Bronchus fibroblast of lung (primary cell): ENCODE data around the genes ZNF492, RPSA2, ZNF726, VSTM2B and PLEKHF1.

DNA sequence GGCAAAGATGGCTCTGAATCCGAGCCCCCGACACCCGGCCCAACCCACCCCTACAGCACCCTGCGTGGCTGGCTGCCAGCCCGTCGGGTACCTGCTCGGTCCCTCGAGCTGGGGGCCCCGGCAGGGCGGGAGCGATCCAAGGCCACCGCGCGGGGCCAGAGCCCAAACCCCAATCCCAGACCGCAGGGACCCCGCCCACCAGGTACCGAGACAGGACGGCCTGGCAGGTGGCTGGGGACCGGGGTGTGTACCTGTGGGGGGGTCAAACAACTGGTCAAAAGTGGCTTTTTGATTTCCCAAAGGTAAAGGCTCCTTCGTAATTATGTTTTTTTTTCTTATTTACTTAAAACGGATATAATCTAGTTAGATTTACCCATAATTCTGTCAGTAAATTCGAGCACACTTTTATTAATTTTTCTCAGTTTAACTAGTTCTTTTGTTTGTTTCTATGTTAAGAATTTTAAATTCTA is 6.4 kb upstream of the ZNF98 start:
- RAMPAGE, long total RNA = no peak

DNA sequence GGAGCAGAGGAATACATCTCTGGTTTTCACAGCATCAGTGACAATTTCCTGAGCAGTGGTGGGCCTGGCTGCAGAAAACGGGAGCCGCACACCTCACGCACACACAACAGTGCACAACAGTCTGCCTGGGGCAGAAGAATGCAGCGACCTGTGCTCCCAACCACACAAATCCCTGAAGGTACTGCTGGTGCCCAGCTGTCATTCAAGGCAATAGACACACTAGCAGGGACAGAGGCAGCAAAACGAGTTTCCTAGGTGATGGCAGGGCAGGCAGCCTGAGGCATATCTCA is 85.8 kb upstream of the ZNF492 start:
- RAMPAGE, long total RNA = no peak

DNA sequence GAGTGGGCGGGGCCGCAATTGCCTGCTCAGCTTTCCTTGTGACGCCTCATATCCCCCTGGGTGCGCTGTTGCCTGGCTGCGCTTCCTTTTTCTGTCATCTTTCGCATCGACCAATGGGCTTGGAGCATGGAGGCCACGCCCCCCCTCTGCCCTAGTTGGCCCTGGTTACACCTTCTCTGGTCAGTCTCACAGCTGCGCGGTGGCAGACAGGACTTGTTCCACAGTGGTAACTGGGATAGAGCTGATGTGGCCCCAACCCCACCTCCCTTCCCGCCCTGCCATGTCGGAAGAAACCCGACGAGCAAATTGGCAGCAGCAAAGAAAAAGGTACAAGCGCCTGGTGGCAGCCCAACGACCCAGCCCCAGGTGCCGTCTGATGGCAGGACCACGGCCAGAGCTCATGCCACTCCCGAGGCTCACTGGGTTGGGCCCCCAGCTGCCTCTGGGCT is 38.0 kb upstream of the ZNF492 start:
- RAMPAGE, long total RNA = no peak

DNA sequence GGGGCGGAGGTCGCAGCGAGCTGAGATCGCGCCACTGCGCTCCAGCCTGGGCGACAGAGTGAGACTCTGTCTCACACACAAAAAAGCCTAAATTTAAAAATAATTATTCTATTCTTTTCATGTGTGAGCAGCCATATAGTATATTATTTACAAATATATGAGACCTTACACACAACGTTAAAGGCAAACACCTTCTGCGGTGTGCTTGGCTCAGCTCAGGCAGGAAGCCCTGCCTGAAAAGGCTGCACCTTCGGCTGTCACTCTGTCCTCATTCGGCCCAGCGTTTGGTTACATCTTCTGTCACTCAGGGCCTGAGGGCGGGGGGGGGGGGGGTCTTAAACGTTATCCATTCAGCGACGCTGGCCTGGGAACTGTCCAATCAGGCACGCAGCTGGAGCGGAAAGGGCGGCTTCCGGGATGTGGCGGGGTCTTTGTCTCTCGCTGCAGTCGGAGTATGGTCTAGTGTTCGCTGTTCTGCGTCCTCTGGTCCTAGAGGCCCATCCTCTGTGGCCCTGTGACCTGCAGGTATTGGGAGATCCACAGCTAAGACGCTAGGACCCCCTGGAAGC is at the start of gene ZNF492:
TSS of gene ZNF492 (plus strand) at position 428 of the 569 bp plus-strand sequence.
- RAMPAGE, long total RNA = no peak

DNA sequence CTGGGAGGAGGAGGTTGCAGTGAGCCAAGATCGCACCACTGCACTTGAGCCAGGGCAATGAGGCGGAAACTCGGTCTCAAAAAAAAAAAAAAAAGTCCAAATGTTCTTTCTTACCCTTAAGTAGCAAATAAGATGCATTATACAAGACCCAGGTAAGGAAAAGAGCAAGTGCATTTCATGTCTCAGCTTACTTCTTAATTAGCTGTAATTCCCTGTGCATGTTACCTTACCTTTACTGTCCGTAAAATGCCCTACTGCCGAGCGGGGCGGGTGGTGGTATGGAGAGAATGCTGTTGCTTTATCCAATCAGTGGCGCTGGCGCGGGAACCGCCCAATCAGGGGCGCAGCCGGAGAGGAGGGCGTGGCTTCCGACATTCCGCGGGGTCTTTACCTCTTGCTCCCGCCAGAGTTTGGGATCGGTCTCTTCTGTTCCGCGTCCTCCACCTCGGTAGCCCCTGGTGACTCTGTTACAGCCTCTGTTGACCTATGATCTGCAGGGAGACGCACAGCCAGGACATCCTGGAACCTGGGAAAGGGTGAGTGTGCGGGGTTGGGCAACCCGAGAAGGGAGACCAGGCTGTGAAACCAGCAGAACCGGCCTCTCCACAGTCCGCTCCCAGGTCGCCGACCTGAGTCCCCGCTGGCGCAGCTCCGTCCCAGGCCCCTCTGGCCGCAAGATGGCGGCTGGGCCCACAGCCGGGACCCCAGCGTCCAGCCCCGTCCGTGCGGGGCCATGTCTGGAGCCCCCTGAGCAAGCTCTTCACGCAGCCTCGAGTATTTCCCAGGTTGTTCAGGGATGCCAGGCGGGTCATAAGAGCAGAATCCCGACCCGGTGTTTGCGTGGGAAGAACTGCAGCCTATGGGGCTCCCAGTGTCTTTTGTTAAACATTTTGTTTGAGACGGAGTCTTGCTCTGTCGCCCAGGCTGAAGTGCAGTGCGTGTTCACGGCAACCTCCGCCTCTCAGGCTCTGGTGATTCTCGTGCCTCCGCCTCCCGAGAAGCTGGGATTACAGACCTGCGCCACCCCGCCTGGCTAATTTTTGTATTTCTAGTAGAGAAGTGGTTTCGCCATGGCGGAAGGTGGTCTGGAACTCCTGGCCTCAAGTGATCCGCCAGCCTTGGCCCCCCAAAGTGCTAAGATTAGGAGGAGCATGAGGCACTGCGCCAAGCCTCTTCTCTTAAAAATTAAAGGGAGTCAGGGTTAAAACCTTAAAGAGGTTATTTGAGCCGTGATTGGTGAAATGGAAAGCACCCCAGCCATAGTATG is at the start of gene RPSA2:
TSS of gene RPSA2 (plus strand) at position 406 of the 1,267 bp plus-strand sequence.
- RAMPAGE, long total RNA = no peak

- RAMPAGE, long total RNA = no peak
These were observed 32.1 kb upstream of the ZNF726 start for GRCh38 chr19:23882443-23883081.

GRCh38 chr19:23914551-23915616 is at the start of gene ZNF726:
TSS of gene ZNF726 (plus strand) at chr19:23914886.
- RAMPAGE, long total RNA = no peak

- RAMPAGE, long total RNA = no peak
These were observed 606.1 kb downstream of the UQCRFS1 start for GRCh38 chr19:28606529-28607663.

DNA sequence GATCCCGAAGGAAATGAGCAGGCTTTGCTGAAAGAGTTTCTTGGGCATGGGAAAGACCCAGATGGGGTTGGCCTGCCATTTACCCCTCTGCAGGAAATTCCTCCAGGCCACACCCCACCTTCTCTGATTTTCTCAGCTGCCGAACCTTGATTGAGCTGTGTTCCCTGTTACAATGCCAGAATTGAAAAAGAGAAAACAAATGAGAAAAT is 575.7 kb downstream of the UQCRFS1 start:
- RAMPAGE, long total RNA = no peak

DNA sequence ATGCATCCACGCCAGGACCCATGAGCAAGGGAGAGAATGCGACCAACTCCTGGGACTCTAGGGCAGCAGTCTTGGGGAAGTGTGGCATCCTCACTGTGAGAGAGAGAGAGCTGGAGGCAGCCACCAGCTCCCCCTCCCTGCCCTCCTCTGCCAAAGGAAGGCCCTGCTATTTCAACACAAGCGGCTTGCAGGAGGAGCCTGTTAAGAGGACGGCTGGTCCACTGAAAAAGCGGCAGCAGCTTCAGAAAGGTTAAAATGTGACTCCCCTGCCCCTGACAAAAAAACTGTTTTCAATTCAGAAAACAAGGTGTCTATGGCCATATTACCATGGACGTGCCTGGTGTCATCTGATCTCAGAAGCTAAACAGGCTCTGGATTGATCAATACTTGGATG is 211.6 kb downstream of the UQCRFS1 start:
- RAMPAGE, long total RNA = no peak

DNA sequence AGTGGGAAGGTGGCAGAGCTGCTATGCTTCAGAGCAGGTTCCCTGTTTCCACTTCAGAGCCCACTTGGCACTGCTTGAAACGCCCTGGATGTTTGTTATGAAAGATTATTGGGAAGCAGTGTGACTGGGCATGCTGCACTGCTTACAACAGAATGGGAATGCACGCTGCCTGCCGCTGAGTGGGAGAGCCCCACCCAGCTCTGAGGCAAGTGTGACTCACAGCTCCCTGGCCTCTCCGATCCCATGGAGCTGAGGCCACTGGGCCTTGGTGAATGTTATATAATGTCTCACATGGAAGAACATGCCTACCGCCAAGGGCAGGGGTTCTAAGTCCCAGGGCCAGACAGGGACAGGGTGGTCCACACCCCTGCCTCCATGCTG is 113.7 kb downstream of the UQCRFS1 start:
- RAMPAGE, long total RNA = no peak

- RAMPAGE, long total RNA = no peak
These were observed 912 bp downstream of the UQCRFS1 start for GRCh38 chr19:29211589-29212889.

DNA sequence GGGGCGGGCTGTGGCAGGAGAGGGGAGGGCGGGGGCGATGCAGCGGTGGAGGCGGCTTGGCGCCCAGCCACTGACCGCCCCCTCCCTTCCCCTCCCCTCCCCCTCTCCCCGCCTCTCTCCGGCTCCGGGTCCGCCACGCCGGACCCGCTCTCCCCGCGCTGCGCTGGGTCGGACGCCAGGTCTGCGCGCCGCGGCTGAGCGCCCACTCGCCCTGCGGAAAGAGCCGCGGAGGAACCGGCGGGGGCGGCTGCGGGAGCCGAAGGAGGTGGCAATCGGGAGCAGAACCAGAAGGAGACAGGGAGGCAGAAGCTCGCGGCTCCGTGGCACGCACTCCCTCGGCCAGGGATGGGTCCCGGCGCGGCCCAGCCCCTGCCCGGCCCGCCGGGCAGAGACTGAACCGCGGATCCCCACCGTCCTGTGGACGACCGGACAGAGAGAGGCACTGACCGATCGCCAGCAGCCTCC is at the start of gene VSTM2B:
TSS of gene VSTM2B (plus strand) at position 111 of the 465 bp plus-strand sequence.
- RAMPAGE, long total RNA = no peak

GRCh38 chr19:29587792-29588184 is 18.3 kb upstream of the POP4 start:
- RAMPAGE, long total RNA = no peak

GRCh38 chr19:29606444-29606889 is 384 bp downstream of the POP4 start:
- RAMPAGE, long total RNA = no peak

- RAMPAGE, long total RNA = no peak
These were observed at the start of gene PLEKHF1 for GRCh38 chr19:29664567-29665777. TSS of gene PLEKHF1 (plus strand) at chr19:29665461.

DNA sequence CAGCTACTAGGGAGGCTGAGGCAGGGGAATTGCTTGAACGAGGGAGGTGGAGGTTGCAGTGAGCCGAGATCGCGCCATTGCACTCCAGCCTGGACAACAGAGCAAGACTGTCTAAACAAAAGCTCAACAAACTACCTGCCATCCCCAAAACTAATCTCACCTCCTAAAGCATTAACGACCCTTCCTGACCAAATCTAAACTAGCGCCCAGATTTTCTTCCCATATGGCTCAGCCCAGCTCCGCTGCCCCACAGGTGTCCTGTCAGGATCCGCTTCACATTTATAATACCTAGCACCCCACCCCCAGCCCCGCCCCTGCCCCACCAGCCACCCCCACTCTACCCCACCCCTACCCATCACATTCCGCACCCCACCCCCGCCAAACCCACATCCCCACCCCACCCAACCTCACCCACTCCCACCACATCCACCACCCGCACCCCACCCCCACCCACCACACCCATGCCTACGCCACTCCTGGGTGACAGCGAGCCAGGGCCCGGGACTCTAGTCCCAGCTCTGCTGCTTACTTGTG is 616 bp downstream of the C19orf12 start:
- RAMPAGE, long total RNA = no peak

DNA sequence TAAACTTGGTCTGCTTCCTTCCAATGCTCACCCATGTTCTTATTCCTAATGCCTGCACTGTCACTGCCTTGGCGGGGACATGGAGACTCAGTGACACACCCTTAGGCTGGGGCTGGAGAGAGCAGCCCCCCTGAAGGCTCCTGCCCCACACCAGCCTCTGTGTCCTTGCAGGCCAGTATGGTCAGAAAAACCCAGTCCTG is 211.0 kb upstream of the ZNF536 start:
- RAMPAGE, long total RNA = no peak

- RAMPAGE, long total RNA = no peak
These were observed 11.8 kb upstream of the ZNF536 start for GRCh38 chr19:30360477-30360736.

GRCh38 chr19:30693168-30693412 is 320.9 kb downstream of the ZNF536 start:
- RAMPAGE, long total RNA = no peak